K562 (cell line): ENCODE data around the gene SPRED2.

GRCh38 chr2:64923009-64923545 is 66.1 kb upstream of the SLC1A4 start:
- RAMPAGE, long total RNA = no peak
- RRBS = no CpG with 5 or more reads among the region's 5 CpGs
PRO-cap:
- standard = no peak
- CoPRO, capped RNA only, 2 experiments = no peak in any of the 2 experiments
- CoPRO, capped and uncapped RNA, 2 experiments = no peak in any of the 2 experiments
- CoPRO, uncapped RNA only, 2 experiments = no peak in any of the 2 experiments
CAGE:
- cytosol, long polyA plus RNA = no peak
- long polyA plus RNA = no peak
- nucleolus, long total RNA = no peak
- nucleus, long polyA plus RNA = no peak

DNA sequence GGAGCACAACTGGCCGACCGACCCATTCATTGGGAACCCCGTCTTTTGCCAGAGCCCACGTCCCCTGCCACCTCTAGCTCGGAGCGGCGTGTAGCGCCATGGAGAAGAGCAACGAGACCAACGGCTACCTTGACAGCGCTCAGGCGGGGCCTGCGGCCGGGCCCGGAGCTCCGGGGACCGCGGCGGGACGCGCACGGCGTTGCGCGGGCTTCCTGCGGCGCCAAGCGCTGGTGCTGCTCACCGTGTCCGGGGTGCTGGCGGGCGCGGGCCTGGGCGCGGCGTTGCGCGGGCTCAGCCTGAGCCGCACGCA is 302 bp downstream of the SLC1A4 start:
- RAMPAGE, long total RNA = no peak
- RRBS = 1% methylated on average over 23 of the region's 40 CpGs
PRO-cap:
- standard = no peak
- CoPRO, capped RNA only, 2 experiments = no peak in any of the 2 experiments
- CoPRO, capped and uncapped RNA, 2 experiments = no peak in any of the 2 experiments
- CoPRO, uncapped RNA only, 2 experiments = no peak in any of the 2 experiments
CAGE:
- cytosol, long polyA plus RNA = no peak
- long polyA plus RNA = no peak
- nucleolus, long total RNA = no peak
- nucleus, long polyA plus RNA = no peak

GRCh38 chr2:65021274-65022000 is 32.2 kb downstream of the SLC1A4 start:
- RAMPAGE, long total RNA = no peak
- RRBS = no CpG with 5 or more reads among the region's 10 CpGs
PRO-cap:
- standard = no peak
- CoPRO, capped RNA only, 2 experiments = no peak in any of the 2 experiments
- CoPRO, capped and uncapped RNA, 2 experiments = no peak in any of the 2 experiments
- CoPRO, uncapped RNA only, 2 experiments = peak in 1 of 2 experiments; most common plus-strand start chr2:65021648 (in 1); most common minus-strand start chr2:65021467 (in 1)
CAGE:
- cytosol, long polyA plus RNA = no peak
- long polyA plus RNA = no peak
- nucleolus, long total RNA = no peak
- nucleus, long polyA plus RNA = no peak

DNA sequence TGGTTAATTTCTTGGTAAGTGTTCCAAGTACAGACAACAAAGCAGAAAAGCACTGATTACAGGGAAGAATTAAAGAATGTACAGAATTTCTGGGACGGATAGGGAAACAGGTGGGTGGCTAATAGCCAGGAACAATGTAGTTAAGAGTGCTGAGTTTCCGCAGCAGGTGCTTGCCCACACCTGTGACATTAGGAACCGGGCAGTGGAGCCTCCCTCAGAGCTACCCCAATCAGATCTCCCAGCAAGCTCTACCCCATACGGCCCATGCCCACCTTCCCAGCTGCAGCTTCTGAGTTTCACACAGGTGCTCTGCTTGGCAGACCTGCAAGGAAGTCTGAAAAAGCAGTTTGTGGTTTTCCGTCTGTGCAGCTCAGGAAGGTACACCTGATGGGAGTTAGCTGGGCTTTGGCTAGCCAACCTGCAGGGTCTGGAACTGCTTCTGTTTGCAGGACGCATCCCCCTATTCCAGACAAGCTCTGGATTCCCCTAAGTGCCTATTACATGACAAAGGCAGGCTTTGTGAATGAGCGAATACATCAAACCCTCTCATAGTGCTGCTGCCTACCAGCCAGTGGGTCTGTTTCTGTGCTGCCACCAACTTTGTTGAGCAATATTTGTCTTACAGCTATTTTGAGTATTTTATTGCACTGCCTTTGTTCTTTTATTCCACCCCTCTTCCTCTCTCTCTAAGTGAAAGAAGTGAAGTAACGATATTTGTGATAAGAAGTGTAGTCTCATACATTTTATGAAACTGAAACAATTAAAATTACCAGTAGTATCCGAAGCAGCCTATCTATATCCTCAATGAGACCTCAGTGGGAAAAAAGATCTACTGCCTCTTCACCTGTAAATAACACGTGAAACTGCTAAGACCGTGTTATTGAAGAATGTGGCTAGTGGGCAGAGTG is 24.7 kb upstream of the CEP68 start:
- RAMPAGE, long total RNA = no peak
- RRBS = no CpG with 5 or more reads among the region's 11 CpGs
PRO-cap:
- standard = no peak
- CoPRO, capped RNA only, 2 experiments = no peak in any of the 2 experiments
- CoPRO, capped and uncapped RNA, 2 experiments = no peak in any of the 2 experiments
- CoPRO, uncapped RNA only, 2 experiments = no peak in any of the 2 experiments
CAGE:
- cytosol, long polyA plus RNA = no peak
- long polyA plus RNA = no peak
- nucleolus, long total RNA = no peak
- nucleus, long polyA plus RNA = no peak

GRCh38 chr2:65046731-65047526 is 9.3 kb upstream of the CEP68 start:
- RAMPAGE, long total RNA = no peak
- RRBS = no CpG with 5 or more reads among the region's 11 CpGs
PRO-cap:
- standard = no peak
- CoPRO, capped RNA only, 2 experiments = no peak in any of the 2 experiments
- CoPRO, capped and uncapped RNA, 2 experiments = no peak in any of the 2 experiments
- CoPRO, uncapped RNA only, 2 experiments = no peak in any of the 2 experiments
CAGE:
- cytosol, long polyA plus RNA = no peak
- long polyA plus RNA = no peak
- nucleolus, long total RNA = no peak
- nucleus, long polyA plus RNA = no peak

- RAMPAGE, long total RNA = no peak
- RRBS = no CpG with 5 or more reads among the region's 4 CpGs
PRO-cap:
- standard = no peak
- CoPRO, capped RNA only, 2 experiments = no peak in any of the 2 experiments
- CoPRO, capped and uncapped RNA, 2 experiments = no peak in any of the 2 experiments
- CoPRO, uncapped RNA only, 2 experiments = no peak in any of the 2 experiments
CAGE:
- cytosol, long polyA plus RNA = no peak
- long polyA plus RNA = no peak
- nucleolus, long total RNA = no peak
- nucleus, long polyA plus RNA = no peak
Measured at GRCh38 chr2:65075699-65076323, 19.6 kb downstream of the CEP68 start.

GRCh38 chr2:65078034-65079256 is 22.2 kb downstream of the CEP68 start:
- RAMPAGE, long total RNA = no peak
- RRBS = no CpG with 5 or more reads among the region's 16 CpGs
PRO-cap:
- standard = no peak
- CoPRO, capped RNA only, 2 experiments = no peak in any of the 2 experiments
- CoPRO, capped and uncapped RNA, 2 experiments = no peak in any of the 2 experiments
- CoPRO, uncapped RNA only, 2 experiments = peak in 2 of 2 experiments; most common plus-strand start chr2:65078424 (in 1); most common minus-strand start chr2:65078280 (in 1)
CAGE:
- cytosol, long polyA plus RNA = no peak
- long polyA plus RNA = no peak
- nucleolus, long total RNA = no peak
- nucleus, long polyA plus RNA = no peak

DNA sequence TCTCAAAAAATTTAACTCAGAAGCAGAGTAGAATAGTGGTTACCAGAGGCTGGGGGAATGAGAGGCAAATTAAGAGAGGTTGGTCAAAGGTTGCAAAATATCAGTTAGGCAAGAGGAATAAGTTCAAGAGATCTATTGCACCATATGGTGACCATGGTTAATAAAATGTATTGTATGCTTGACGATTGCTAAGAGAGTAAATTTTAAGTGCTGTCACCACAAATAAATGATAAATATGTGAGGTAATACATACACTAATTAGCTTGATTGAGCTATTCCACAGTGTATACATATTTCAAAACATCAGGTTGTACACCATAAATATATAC is 23.1 kb upstream of the ACTR2 start:
- RAMPAGE, long total RNA = no peak
- RRBS = no CpG with 5 or more reads among the region's 1 CpG
PRO-cap:
- standard = no peak
- CoPRO, capped RNA only, 2 experiments = peak in 1 of 2 experiments; most common minus-strand start position 201 of the sequence (in 1)
- CoPRO, capped and uncapped RNA, 2 experiments = peak in 1 of 2 experiments; most common minus-strand start position 164 of the sequence (in 1)
- CoPRO, uncapped RNA only, 2 experiments = peak in 2 of 2 experiments; most common minus-strand start position 137 of the sequence (in 1)
CAGE:
- cytosol, long polyA plus RNA = no peak
- long polyA plus RNA = no peak
- nucleolus, long total RNA = no peak
- nucleus, long polyA plus RNA = no peak

- RAMPAGE, long total RNA = no peak
- RRBS = no CpG with 5 or more reads among the region's 8 CpGs
PRO-cap:
- standard = no peak
- CoPRO, capped RNA only, 2 experiments = no peak in any of the 2 experiments
- CoPRO, capped and uncapped RNA, 2 experiments = no peak in any of the 2 experiments
- CoPRO, uncapped RNA only, 2 experiments = peak in 1 of 2 experiments; most common plus-strand start chr2:65232429 (in 1)
CAGE:
- cytosol, long polyA plus RNA = no peak
- long polyA plus RNA = no peak
- nucleolus, long total RNA = no peak
- nucleus, long polyA plus RNA = no peak
Measured at GRCh38 chr2:65231832-65232667, 4.4 kb downstream of the ACTR2 start.

GRCh38 chr2:65316037-65316777 is 88.6 kb downstream of the ACTR2 start:
- RAMPAGE, long total RNA = no peak
- RRBS = no CpG with 5 or more reads among the region's 8 CpGs
PRO-cap:
- standard = no peak
- CoPRO, capped RNA only, 2 experiments = no peak in any of the 2 experiments
- CoPRO, capped and uncapped RNA, 2 experiments = no peak in any of the 2 experiments
- CoPRO, uncapped RNA only, 2 experiments = peak in 1 of 2 experiments; most common minus-strand start chr2:65316505 (in 1)
CAGE:
- cytosol, long polyA plus RNA = no peak
- long polyA plus RNA = no peak
- nucleolus, long total RNA = no peak
- nucleus, long polyA plus RNA = no peak

DNA sequence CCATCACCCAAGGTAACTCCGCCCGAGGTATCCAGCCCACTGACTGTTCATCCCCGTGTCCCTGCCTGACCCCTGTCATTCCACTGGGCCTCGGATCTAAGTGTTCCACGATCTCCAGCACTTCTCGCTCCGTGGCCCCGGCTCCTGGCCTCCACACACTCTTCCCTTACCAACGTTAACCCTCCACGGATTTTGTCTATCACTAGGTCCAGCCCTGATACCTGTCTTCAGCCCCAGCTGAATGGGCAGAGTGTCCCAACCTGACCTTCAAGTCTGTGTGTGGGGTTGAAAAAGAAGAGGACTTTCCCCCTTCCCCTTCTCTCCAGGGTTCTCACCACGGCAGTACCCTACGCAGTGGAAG is 37.4 kb downstream of the SPRED2 start:
- RAMPAGE, long total RNA = no peak
- RRBS = no CpG with 5 or more reads among the region's 12 CpGs
PRO-cap:
- standard = no peak
- CoPRO, capped RNA only, 2 experiments = no peak in any of the 2 experiments
- CoPRO, capped and uncapped RNA, 2 experiments = no peak in any of the 2 experiments
- CoPRO, uncapped RNA only, 2 experiments = no peak in any of the 2 experiments
CAGE:
- cytosol, long polyA plus RNA = no peak
- long polyA plus RNA = no peak
- nucleolus, long total RNA = no peak
- nucleus, long polyA plus RNA = no peak

DNA sequence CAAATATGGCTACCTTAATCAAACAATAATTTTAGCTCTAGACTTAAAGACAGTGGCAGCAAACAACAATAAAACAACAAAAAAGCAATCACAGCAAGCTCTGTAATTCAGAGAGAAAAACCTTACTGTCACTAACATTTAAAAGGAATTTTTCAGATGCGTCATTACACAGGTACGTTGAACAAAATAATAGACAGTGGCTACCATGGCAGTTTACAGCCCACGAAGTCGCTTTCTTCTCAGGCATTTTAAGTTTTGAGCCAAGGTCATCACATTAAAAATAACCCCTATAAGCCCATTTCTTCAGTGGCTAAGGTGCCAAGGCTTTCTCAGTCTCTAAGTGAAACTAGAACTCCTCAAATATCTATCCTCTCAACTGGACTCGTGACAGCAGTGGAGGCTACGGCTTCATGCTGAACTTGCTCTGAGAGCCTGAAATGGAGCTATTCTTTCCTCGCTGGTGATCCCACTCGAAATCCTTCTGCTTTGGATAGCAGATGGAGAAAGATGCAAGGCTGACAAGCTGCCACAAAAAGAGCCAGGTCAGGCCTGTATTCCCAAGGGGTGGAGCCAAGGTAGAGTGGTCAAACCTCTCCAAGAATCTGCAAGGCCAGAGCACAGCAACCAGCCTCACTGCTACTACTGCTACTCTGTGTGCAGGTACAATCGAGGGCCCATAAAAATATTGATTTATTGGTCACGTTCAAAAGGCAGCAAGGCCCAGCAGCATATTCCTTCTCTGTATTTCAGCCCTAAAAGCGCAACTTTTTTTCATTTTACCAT is 2.8 kb downstream of the SPRED2 start:
- RAMPAGE, long total RNA = no peak
- RRBS = no CpG with 5 or more reads among the region's 11 CpGs
PRO-cap:
- standard = no peak
- CoPRO, capped RNA only, 2 experiments = no peak in any of the 2 experiments
- CoPRO, capped and uncapped RNA, 2 experiments = no peak in any of the 2 experiments
- CoPRO, uncapped RNA only, 2 experiments = peak in 2 of 2 experiments; most common minus-strand start position 215 of the sequence (in 1)
CAGE:
- cytosol, long polyA plus RNA = no peak
- long polyA plus RNA = no peak
- nucleolus, long total RNA = no peak
- nucleus, long polyA plus RNA = no peak

- RAMPAGE, long total RNA = no peak
- RRBS = under 1% methylated on average over 8 of the region's 86 CpGs
PRO-cap:
- standard = bidirectional peak, plus-strand start at chr2:65432115, minus-strand start at chr2:65432062; bidirectional peak, plus-strand start at chr2:65432563, minus-strand start at chr2:65432508; bidirectional peak, plus-strand start at chr2:65432803, minus-strand start at chr2:65432771
- CoPRO, capped RNA only, 2 experiments = peak in 2 of 2 experiments; most common plus-strand start chr2:65432707 (in 2); most common minus-strand start chr2:65432518 (in 2)
- CoPRO, capped and uncapped RNA, 2 experiments = peak in 2 of 2 experiments; most common plus-strand start chr2:65432563 (in 1); most common minus-strand start chr2:65432518 (in 2)
- CoPRO, uncapped RNA only, 2 experiments = peak in 1 of 2 experiments; most common plus-strand start chr2:65432518 (in 1); most common minus-strand start chr2:65432518 (in 1)
CAGE:
- cytosol, long polyA plus RNA = start-site peak on the minus strand at chr2:65432340-65432546, 422 and 362 reads in 2 replicates
- long polyA plus RNA = start-site peak on the minus strand at chr2:65432518-65432543, 151 and 214 reads in 2 replicates
- nucleolus, long total RNA = no peak
- nucleus, long polyA plus RNA = start-site peak on the minus strand at chr2:65432524-65432551, 242 and 280 reads in 2 replicates
Measured at GRCh38 chr2:65431913-65432900, at the start of gene SPRED2. SPRED2 (minus strand) TSS chr2:65432599.

DNA sequence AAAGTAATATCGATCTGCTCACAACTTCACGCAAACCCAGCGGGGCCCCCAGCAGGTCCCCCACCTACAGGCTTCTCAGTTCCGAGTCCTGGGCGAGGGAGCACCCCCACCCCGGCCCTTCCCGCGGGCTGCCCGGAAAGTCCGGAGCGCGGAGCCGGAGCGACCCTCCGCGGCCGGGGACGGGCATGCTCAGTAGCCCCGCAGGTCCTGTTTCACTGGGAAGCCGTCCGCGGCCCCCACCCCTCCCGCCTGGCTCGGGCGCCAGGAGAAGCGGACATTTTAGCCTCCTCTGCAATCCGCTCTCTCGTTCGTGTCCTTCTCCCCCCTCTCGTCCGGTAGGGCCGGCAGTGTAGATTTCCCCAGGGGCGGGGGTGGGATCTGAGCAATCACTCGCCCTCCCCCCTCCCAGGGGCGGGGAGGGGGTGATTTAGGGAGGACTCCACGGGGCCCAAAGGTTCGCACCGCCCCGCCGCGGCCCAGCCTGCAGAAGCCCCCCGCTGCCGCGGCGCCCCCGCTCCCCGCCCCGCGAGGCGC is 3.4 kb upstream of the SPRED2 start:
- RAMPAGE, long total RNA = no peak
- RRBS = no CpG with 5 or more reads among the region's 50 CpGs
PRO-cap:
- standard = no peak
- CoPRO, capped RNA only, 2 experiments = peak in 2 of 2 experiments; most common plus-strand start position 239 of the sequence (in 2); most common minus-strand start position 119 of the sequence (in 1)
- CoPRO, capped and uncapped RNA, 2 experiments = peak in 1 of 2 experiments; most common plus-strand start position 239 of the sequence (in 1); most common minus-strand start position 134 of the sequence (in 1)
- CoPRO, uncapped RNA only, 2 experiments = no peak in any of the 2 experiments
CAGE:
- cytosol, long polyA plus RNA = no peak
- long polyA plus RNA = no peak
- nucleolus, long total RNA = no peak
- nucleus, long polyA plus RNA = no peak

DNA sequence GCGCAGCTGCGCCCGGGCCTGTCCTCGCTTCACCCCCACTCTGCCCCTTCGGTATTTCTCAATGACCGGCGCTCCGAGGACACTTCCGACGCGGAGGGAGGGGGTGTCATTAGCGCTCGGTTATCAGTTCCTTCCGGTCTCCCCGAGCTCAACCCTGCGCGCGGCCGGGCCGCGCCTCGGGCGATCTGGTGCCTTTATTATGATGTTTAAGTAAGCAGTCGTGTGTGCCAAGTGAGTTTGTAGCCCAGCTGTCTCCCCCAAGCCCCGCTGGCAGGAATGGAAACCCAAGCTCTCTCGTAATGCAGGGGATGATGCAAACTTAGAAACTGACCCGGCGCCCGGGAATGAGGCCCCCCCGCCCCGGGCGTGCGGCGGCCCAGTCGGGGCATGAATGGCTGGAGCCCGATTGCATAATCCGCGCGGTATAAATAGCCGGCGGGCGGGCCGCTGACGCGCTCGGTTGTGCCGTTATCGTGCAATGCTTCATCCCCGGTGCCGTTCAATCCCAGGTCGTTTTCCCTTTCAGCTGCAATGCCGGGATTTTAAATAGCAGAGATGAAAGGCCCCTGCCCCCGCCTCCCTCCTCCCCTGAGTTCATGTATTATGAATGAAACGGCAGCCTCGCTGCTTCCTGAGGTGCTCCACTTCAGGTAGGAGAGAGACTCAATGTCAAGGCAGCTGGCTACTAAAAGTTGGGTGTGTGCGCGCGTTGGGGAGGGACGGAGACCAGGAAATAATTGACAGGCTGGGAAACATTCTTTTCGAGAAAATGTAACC is 4.0 kb upstream of the SPRED2 start:
- RAMPAGE, long total RNA = no peak
- RRBS = 1% methylated on average over 29 of the region's 60 CpGs
PRO-cap:
- standard = bidirectional peak, plus-strand start at position 151 of the sequence, minus-strand start at position 42 of the sequence; bidirectional peak, plus-strand start at position 453 of the sequence, minus-strand start at position 278 of the sequence; bidirectional peak, plus-strand start at position 627 of the sequence, minus-strand start at position 687 of the sequence
- CoPRO, capped RNA only, 2 experiments = peak in 2 of 2 experiments; most common plus-strand start position 453 of the sequence (in 2); most common minus-strand start position 42 of the sequence (in 2)
- CoPRO, capped and uncapped RNA, 2 experiments = peak in 2 of 2 experiments; most common plus-strand start position 151 of the sequence (in 2); most common minus-strand start position 26 of the sequence (in 1)
- CoPRO, uncapped RNA only, 2 experiments = peak in 2 of 2 experiments; most common plus-strand start position 161 of the sequence (in 1); most common minus-strand start position 28 of the sequence (in 1)
CAGE:
- cytosol, long polyA plus RNA = no peak
- long polyA plus RNA = no peak
- nucleolus, long total RNA = no peak
- nucleus, long polyA plus RNA = no peak

DNA sequence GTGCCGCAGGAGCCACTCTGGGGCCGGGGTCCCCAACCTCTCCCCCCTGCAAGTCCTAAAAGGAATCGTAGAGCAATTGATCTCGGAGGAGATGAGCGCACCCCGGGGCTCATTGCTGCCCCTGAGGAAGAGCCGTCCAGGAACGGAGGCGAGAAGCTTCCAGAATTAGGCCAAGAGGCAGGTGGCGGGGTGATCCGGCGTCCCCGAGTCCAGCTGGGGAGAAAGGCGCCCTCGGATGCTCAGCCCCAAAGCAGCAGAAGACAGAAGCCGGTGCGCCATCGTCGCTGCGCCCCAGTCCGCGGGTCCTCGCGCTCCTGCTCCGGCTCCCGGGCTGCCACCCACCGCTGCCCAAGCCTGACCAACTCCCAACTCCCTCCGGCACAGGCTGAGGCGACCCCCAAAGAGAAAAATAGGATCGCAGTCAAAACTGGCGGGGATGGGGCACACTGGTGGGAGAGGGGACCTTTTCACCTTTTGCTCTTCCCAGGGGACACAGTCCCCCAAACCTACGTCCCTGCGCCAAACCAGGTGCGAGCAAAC is 8.6 kb upstream of the MEIS1 start:
- RAMPAGE, long total RNA = no peak
- RRBS = 43% methylated on average over 23 of the region's 34 CpGs
PRO-cap:
- standard = no peak
- CoPRO, capped RNA only, 2 experiments = no peak in any of the 2 experiments
- CoPRO, capped and uncapped RNA, 2 experiments = no peak in any of the 2 experiments
- CoPRO, uncapped RNA only, 2 experiments = no peak in any of the 2 experiments
CAGE:
- cytosol, long polyA plus RNA = no peak
- long polyA plus RNA = no peak
- nucleolus, long total RNA = no peak
- nucleus, long polyA plus RNA = no peak

GRCh38 chr2:66444470-66444945 is 9.6 kb downstream of the MEIS1 start:
- RAMPAGE, long total RNA = no peak
- RRBS = 82% methylated on average over 5 of the region's 21 CpGs
PRO-cap:
- standard = no peak
- CoPRO, capped RNA only, 2 experiments = no peak in any of the 2 experiments
- CoPRO, capped and uncapped RNA, 2 experiments = no peak in any of the 2 experiments
- CoPRO, uncapped RNA only, 2 experiments = no peak in any of the 2 experiments
CAGE:
- cytosol, long polyA plus RNA = no peak
- long polyA plus RNA = no peak
- nucleolus, long total RNA = no peak
- nucleus, long polyA plus RNA = no peak